UCH-1 (cell line): ENCODE data around the gene CENATAC.

GRCh38 chr11:117909585-117910192, 19.5 kb downstream of the TMPRSS13 start:
- RRBS = no CpG with 5 or more reads among the region's 18 CpGs

- RRBS = no CpG with 5 or more reads among the region's 5 CpGs
Measured at GRCh38 chr11:117994218-117994819, 8.1 kb downstream of the IL10RA start.

DNA sequence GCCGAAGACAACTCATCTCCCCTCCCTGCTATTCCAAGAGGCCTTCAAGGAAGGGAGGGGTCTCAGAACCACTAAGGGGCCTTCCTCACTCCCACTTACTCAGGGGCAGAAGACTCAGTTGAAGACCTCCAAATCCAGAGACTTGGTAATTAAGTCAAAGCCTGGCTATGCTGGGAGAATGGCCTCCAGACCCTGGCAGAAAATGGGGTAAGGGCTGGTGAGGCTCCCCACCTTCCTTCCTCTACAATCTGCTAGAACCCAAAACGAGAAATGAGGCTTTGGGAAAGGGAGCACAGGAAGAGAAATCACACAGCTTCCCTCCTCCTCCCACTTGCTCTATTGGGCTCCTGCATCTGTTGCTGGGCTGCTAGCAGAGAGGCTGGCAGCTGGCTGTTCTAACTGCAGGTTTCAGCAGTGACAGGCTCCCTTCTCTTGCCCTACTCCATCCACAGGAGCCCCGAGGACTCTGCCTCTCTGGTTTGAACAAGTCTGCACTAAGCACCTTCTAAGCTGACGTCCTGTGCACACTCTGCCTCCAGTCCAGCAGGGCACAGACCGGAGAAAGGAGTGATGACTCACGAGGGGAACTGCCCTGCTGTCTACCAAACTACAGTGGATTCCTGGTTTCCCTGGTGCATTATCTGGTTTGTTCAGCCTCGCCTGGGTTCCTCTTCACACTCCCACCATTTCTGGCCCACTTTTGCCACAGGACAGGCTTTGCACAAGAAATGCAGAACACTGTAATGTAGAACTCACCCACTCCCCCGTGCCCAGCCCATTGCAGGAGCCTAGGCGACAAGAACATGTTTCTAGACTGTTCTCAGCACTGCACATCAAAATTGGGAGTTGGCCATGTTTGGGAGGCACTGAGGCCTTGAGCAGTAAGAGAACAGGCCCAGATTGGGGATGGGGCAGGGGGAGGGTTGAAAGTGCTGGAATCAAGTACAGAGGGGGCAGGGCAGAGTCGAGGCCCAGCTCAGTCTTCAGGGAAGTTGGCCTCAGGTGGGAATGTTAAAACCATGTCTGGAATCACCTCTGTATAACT, 25.9 kb downstream of the IL10RA start:
- RRBS = no CpG with 5 or more reads among the region's 10 CpGs

GRCh38 chr11:118081106-118081772, 4.4 kb downstream of the TMPRSS4 start:
- RRBS = no CpG with 5 or more reads among the region's 19 CpGs

DNA sequence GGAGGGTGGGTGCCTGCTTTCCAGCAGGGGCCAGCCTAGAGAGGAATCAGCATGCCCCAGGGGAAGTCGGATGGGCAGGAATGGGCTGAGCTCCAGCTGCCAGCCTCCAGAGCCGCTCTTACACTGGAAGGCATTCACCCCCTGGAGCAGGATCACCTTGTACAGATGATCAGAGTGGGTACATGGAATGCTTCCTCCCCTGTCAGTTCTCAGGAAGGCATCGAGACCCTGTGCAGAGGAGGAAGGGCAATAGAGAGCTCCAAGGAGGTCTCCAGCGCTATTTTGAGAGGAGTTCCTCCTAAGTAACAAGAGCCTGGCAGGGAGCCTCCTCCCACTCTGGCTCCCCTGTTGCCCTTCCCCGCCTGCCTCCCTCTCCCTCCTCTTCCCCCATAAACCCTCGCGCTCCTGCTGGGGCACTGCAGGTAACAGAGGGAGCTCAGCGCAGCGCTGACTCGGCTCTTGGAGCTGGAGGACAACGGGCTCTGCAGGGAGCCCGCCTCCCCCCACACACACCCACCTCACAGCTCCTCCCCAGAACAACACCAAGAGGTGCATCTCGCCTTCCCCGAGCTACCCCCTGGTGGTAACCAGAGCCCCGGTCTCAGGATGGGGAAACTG, 3.7 kb upstream of the SCN4B start:
- RRBS = no CpG with 5 or more reads among the region's 15 CpGs

- RRBS = no CpG with 5 or more reads among the region's 12 CpGs
Measured at GRCh38 chr11:118262285-118262831, 1.7 kb downstream of the MPZL2 start.

- RRBS = no CpG with 5 or more reads among the region's 8 CpGs
Measured at GRCh38 chr11:118359816-118360062, 339 bp downstream of the UBE4A start.

DNA sequence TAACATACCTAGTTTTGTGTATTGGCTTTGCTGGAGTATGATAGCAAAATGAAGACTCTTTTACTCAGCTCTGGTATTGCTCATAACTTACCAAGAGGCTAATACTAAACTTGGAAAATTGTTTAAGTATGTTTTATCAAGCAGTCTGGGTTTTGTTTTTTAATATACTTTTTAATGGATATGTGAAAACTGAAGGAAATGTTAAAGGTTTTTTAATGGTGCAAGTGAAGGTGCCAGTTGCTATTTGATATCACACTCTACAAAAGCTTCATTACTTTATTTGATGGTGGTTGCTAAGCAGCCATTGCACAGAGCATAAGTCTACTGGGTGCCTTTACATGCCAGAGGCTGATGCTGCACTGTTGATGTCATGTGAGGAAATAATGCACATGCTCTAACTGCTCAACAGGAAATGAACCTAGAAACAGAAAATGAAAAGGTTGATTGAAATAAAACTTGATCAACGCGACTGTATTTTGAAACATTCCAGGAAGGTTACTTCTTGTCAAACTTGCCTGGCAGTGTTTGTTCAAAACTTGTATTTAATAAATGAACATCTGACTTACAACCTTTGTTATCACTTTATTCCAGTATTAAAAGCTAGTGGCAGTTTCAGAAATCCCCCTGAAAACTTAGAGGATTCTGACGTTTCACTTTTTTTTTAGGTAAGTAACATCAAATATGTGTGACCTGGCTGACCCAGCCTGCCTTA, 2.6 kb upstream of the ATP5MG start:
- RRBS = no CpG with 5 or more reads among the region's 3 CpGs

- RRBS = no CpG with 5 or more reads among the region's 6 CpGs
Measured at GRCh38 chr11:118488411-118488893, 38.8 kb upstream of the TTC36 start.

GRCh38 chr11:118495481-118495837, 31.8 kb upstream of the TTC36 start:
- RRBS = no CpG with 5 or more reads among the region's 3 CpGs

DNA sequence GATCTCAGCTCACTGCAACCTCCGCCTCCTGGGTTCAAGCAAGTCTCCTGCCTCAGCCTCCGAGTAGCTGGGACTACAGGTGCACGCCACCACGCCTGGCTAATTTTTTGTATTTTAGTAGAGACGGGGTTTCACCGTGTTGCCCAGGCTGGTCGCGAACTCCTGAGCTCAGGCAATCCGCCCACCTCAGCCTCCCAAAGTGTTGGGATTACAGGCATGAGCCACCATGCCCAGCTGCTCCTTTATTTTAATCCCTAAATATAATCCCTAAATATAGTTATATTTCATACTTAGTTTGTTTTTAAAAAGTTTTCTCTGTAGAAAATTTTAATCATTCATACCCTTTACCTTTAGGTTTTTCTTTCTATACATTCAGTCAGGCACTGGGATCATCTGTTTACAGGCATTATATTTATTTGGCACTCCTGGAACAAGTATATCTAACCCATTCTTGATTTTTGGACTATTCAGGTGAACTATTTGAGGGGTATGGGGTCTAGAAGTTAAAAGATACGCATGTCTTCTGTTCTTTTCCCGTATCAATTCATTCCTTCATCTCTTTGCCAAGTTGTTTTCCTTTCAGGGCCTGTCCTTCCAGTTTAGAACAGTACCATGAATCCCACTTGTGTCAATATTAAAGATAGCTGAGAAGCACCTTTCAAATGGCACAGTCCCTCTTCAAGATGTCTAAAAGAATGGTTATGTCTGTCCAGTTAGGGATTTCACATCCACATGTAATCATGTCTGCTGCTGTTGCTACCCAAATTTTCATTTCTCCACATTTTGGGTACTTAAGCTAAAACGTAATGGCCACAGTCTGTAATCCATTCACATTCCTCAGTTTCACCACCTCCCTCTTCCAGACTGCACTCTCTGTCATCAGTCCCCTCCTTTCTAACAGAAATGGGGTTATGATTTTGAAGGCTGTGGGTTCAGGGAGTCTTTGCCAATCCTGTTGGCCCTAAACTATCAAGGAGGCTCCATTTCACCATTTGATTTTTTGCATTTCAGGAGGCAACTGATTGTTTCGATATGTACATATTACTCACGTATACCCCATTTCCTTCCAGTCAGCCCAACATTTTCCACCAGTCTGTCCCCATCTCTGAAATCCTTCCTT, 5.9 kb upstream of the PHLDB1 start:
- RRBS = no CpG with 5 or more reads among the region's 14 CpGs

DNA sequence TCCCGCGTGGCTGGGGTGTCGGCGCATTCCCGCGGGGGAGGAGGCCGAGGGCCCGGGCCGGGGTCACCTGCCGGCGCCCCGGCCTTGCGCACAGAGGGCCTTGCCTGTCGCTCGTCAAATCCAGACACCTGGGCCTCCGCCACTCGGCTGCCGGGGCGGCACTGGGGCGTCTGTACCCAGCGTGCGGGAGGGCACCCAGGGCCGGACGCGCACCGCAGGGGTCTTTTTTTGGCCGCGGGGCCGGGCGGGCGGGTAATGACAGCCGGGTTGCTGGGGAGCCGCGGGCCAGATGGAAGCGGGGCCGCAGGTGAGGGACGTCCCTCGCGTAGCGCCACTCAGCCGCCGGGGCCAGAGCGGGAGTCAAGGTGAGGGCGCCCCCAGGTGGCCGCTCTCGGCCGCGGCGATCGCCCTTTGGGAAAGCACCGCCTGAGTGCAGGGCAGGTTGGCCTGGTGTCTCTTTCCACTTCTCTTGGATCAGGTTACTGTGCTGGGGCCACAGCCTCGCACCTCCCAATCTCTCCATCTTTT, 3.4 kb downstream of the PHLDB1 start:
- RRBS = 11% methylated on average over 28 of the region's 52 CpGs

DNA sequence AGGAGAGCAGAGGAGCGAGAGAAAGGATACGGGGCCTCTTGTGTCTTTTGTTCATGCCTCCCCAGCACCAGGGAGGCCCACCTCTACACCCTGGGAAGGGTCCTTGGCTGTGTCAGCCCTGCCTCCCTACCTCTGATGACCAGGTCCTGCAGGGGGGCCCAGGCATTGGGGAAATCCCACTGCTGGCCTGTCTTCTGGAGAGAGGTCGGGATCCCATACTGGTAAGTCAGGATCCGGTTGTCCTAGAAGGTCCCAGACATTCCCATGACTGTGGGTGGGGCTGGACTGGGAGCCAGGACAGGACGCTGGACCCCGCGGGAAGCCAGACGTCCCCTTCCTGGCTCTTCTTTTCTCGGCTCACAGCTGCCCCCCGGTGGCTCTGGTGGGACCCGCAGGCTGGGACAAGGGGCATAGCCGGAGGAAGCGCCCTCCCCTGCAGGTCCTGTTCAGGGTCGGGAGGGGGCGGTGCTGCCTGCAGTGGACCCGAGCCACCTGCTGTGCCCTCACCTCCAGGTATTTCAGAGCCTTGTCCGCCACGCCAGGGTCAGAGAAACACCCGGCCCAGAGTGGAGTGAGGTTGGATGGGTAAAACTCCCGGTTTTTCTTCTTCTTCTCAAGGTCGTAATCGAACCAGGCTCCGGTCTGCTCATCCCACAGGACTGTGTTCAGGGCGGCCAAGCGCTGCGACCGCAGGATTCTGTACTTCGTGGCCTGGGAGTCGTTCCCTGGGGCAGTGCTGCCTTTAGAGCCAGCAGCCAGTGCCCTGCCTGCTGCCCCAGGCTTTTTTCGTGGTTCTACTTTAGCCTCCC, 20.0 kb downstream of the TREH start:
- RRBS = 11% methylated on average over 3 of the region's 30 CpGs

DNA sequence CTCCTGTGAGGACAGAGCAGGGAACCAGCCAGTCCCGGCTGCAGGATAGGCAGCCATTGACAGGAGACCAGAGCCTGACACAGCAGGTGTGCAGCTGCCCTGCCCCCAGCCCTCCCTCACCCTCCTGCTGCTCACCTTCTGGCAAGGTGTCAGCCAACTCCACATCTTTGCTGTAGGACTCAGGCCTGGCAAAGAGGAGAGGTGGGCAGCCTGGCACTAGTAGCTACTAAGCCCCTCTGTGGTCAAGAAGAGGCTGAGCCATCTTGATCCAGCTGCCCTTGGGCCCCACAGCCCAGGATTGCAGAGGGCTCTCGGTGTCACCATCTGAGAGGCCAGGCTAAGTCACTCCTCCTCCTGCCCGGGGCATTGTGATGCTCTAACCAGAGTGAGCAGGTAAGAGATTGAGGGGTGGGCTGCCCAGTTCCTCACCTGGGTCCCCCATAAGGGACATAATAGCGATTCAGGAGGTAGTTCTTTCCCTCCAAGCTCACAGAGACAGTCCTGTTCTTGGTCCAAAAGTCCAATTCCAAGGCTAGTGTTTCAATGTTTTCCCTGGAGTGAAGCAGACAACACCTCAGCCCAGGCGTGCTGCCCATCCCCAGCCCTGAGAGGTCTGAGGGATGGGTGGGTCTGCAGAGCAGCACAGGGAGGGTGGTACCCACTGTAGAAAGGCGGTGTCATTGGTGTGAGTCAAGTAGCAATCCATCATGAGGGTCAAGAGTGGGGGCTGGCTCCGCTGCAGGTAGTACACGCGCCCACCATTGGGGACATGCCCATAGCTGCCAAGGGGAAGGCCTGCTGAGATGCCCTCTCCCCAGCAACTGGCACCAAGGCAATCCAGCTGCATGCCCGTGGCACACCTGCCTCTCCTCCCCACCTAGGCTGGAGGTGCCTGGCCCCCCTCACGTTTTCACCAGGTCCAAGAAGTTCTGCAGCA, 18.5 kb downstream of the TREH start:
- RRBS = no CpG with 5 or more reads among the region's 11 CpGs

DNA sequence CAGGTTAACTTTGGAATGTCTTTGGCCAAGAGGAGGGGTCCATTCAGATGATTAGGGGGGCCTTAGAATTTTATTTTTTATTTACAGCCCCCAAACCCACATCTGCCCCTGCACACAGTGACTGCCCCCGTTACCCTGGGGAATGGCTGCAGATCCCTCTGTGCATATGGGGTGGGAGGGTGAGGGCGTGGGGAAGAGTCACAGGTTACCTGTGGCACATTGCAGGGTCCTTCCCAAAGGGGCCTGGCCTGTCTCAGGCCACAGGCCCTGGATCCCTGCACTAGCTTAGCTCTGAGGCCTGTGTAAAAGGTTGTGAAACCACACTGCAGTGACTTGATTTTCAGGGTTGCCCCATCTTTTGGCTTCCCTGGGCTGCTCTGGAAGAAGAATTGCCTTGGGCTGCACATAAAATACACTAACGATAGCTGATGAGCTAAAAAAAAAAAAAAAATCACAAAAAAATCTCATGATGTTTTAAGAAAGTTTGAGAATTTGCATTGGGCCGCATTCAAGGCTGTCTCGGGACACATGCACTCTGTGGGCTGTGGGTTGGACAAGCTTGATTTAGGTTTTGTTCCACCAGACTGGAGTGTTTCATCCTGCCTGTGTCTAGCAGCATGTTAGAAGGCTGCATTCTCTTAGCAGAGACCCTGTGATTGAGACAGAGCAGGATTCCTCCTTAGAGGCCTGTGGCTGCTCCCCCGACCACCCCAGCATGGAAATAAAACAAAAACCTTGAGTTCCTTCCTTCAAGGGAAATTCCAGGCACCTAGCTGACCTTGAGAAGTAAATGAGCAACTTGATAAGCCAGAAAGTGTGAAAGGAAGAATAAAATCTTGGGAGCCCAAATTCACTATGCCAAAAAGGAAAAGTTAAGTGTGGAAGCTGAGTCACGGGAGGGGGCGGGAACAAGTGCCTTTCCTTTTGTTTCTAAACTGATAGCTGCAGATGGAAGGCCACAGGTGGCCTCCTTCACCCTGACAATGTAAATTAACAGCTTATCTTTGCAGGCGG, 36.0 kb upstream of the TREH start:
- RRBS = no CpG with 5 or more reads among the region's 9 CpGs

DNA sequence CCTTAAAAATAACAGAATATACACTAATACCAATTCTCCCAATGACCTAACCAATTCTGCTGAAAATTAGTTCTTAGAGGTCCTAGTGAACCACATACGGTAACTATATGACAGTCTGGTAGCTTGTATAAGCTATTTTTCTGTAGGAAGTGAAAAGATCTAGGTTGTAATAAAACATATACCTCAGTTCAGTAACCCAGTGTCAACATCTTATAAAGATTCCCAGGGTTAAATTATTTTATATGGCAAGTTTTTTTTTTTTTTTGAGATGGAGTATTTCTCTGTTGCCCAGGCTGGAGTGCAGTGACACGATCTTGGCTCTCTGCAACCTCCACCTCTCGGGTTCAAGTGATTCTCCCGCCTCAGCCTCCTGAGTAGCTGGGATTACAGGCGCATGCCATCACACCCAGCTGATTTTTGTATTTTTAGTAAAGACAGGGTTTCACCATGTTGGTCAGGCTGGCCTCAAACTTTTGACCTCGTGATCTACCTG, 6.7 kb downstream of the DDX6 start:
- RRBS = no CpG with 5 or more reads among the region's 6 CpGs

- RRBS = no CpG with 5 or more reads among the region's 12 CpGs
Measured at GRCh38 chr11:118908334-118908979, 17.3 kb downstream of the BCL9L start.

DNA sequence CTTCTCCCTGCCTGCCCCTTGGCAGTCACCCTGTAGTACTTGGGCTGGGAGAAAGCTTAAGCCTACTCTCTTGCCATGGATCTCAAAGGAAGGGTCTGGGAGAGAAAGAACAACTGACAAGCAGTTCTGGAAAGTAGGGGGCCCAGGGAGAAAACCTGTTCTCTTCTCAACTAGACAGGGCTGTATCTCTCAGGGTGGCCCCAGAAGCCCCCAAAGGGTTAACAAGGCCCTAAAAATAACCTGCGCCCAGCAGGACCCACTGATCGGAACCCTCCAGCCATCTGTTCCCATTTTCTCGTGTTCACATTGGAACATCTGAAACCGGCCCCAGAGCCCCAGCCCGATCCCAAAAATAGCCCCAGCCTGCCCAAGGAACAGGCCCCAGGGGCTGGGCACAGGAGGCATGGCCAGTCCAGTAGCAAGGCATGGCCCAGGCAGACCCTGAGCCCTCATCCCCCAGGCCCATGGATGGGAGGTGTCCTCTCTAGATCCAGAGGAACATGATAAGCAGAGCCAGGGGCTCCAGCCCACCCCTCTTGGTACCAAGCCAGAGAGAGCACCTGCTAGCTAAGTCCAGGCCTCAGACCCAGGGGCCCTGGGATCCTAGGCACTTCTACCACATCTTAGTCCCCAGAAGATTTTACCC, 9.9 kb downstream of the BCL9L start:
- RRBS = no CpG with 5 or more reads among the region's 5 CpGs

- RRBS = no CpG with 5 or more reads among the region's 6 CpGs
Measured at GRCh38 chr11:118953271-118953772, 2.8 kb upstream of the UPK2 start.

GRCh38 chr11:118997910-118998637, at the start of gene CENATAC:
CENATAC (plus strand) TSS chr11:118998138.
- RRBS = 4% methylated on average over 8 of the region's 60 CpGs